ENCODE results near the gene KYNU.

- RAMPAGE, long total RNA: no peak
- RRBS: no CpG with 5 or more reads among the region's 7 CpGs
Observed at GRCh38 chr2:136114249-136114898, 3.6 kb downstream of the CXCR4 start.

DNA sequence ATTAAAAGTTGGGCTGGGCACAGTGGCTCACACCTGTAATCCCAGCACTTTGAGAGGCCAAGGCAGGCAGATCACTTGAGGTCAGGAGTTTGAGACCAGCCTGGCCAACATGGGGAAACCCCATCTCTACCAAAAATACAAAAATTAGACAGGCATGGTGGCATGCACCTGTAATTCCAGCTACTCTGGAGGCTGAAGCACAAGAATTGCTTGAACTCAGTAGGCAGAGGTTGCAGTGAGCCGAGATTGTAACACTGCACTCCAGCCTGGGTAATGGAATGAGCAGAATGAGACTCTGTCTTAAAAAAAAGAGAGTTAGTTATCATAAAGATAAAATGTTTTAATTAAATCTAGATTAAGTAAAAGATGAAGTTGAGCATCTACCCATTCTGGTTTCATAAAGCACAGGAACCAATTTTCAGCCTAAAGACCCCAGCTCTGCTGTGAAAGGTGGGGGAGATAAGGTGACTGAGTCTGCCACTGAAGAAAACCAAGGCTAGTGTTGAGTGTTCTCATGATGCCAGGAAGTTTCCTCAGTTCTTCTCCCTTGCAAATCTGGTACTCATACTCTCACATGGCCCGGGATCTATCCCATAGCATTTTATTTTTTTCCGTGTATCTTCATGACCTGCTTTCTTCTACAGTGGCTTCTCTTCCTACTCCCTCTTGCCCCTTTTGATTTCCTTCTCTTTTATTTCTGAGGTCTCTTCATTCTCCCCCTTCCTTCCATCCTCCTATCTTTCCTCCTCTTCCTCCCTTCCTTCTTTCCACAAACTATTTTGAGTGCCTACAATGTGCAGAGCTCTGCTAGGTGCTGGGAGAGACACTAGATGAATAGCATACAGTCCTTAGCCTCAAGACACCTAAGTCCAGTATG lies 10.4 kb upstream of the CXCR4 start:
- RAMPAGE, long total RNA: no peak
- RRBS: no CpG with 5 or more reads among the region's 3 CpGs

DNA sequence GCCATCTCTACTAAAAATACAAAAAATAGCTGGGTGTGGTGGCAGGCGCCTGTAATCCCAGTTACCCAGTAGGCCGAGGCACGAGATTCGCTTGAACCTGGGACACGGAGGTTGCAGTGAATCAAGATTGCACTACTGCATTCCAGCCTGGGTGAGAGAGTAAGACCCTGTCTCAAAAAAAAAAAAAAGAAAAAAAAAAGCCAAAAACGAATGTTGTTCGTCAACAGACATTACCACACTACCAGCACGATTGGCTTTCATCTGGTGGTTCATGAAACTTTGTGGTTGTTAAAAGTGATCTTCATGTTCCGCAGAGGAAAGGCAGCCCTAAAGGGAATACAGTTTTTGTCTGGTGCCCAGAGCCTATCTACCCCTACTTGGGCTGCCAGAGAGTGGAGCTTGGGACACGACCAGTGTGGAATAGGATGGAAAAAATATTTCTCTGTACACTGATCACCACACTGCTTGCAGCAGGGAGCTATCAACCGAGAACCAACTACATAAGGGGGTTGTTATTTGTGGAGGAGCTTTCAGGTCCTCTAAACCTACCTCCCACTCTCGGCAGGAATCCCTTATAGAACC lies 13.6 kb upstream of the CXCR4 start:
- RAMPAGE, long total RNA: no peak
- RRBS: no CpG with 5 or more reads among the region's 12 CpGs

- RAMPAGE, long total RNA: no peak
- RRBS: no CpG with 5 or more reads among the region's 3 CpGs
Observed at GRCh38 chr2:136136715-136137372, 18.9 kb upstream of the CXCR4 start.

DNA sequence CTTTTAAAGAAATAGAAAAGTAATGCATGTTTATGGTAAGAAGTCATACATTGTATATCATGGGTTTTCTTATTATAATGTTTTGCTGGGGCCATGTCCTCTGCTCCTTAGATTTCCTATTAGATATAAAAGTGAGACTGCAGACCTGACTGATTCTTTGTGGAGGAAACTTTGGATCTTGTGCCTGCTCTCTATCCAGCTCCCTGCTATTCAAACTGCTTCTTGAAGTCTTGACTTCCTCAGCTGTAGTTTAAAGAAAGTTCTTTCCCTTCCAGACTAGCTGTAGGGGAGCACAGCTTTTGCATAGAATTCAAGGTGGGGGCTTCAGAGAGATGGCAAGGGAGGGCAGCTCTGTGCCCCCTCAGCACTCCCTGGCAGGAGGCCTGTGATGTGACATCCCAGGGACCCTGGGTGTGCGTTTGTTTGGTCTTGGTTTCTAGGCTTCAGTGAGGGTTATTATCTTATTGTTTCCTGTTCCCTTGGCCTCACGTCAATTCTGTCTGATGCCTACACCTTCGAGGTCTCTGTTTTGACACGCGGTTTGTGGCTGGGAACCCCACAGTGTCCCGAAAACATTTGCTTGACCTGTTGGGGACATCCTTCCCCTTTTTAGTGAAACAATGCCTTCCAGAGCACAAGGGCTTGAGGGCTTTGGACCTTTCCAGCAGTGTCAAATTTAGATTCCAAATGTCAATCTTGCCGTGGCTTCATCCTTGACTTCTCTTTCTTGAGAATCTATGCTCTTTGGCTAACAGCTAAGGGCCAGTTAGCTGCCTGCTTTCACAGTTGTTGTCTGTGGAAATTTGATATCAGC lies 107.9 kb upstream of the CXCR4 start:
- RAMPAGE, long total RNA: no peak
- RRBS: no CpG with 5 or more reads among the region's 7 CpGs

DNA sequence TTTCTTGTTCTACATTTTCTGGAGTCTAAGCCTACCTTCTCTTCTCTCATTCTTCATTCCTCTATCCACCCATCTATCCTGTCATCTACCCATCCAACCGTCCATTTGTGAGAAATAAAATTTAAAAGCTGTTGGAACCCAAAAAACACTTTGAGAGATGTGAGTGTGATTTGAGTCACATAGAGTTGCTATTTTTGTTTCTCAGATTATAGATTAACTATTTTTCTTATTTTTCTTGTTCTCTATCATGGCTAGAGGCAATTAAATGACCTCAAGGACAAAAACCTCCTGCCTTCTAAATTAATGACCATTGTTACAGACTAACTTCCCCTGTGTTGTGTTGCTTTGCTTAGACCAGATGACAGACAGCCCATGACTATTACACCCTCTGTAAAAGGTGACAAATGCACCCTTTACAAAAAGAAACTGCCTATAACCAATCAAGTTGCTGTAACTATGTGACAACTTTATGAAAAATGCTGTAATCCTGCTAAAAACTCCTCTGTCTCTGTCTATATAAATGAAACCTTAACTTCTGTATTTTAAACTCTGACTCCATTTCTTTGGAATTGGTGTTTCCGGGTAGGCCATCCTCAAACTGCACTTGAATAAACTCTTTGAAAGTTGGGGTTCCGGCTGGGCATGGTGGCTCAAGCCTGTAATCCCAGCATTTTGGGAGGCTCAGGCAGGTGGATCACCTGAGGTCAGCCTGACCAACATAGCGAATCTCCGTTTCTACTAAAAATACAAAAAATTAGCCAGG lies 208.0 kb upstream of the CXCR4 start:
- RAMPAGE, long total RNA: no peak
- RRBS: no CpG with 5 or more reads among the region's 5 CpGs

DNA sequence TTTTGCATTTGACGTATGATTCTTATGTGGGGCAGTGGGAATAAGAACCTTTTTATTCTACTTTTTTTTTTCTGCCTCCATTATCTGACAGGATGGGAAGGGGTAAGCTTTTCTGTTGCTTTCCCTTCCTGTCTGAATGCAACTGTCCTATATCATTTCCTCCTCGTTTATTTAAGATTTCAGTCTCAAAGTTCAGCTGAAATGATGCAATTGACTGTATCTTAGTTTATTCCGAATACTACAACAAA lies 24.1 kb upstream of the HNMT start:
- RAMPAGE, long total RNA: no peak
- RRBS: no CpG with 5 or more reads among the region's 3 CpGs

- RAMPAGE, long total RNA: no peak
- RRBS: no CpG with 5 or more reads among the region's 3 CpGs
Observed at GRCh38 chr2:138282111-138282527, 219.5 kb upstream of the SPOPL start.

- RAMPAGE, long total RNA: no peak
- RRBS: no CpG with 5 or more reads among the region's 2 CpGs
Observed at GRCh38 chr2:138584701-138585239, 83.2 kb downstream of the SPOPL start.

DNA sequence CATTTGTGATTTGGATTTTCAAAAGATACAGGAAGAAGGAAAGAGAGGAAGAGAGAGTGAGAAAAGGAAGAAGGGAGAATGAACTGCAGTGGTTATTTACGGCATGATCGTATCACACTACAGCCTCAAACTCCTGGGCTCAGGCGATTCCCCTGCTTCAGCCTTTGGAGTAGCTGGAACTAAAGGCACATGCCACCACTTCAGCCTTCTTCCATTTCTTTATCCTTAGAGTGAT lies 53.2 kb upstream of the NXPH2 start:
- RAMPAGE, long total RNA: no peak
- RRBS: no CpG with 5 or more reads among the region's 3 CpGs

DNA sequence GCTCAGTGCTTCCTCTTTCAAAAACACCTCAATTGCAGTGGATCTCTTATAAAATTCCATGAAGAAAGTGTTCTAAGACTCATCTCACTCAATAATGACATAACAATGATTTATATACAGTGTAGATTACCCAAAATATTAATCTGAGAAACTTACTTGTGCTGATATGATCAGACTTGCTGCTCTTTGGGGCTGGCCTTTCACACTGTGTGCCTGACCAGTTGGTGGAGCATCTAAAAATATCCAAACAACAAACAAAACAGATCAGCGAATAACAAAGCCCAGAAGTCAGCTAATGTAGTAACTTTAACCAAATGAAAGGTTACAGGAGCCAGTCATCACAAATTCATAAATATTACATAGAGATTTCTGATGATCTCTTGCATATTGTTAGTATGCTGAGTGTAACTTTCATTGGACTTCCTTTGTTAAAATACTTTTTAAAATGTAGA lies 1466.8 kb upstream of the NXPH2 start:
- RAMPAGE, long total RNA: no peak
- RRBS: no CpG with 5 or more reads among the region's 1 CpG

GRCh38 chr2:142695264-142695753 lies 182.2 kb upstream of the KYNU start:
- RAMPAGE, long total RNA: no peak
- RRBS: no CpG with 5 or more reads among the region's 6 CpGs

DNA sequence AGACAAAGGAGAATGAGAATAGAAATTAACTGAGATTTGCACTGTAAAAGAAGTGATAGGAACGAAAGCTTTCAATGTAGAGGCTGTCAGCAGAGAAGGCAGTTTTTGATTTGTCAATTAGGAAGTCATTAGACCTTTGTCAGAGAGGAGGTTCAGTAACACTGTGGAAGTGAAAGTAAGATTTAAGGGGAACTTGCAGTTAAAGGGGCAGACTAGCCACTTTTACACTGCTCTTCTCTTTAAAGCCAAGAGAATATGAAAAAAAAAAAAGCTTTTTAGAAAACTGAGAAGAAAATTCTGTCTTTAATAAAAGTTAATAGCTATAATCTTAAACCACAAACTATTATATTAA lies 11.5 kb upstream of the KYNU start:
- RAMPAGE, long total RNA: no peak
- RRBS: no CpG with 5 or more reads among the region's 1 CpG

DNA sequence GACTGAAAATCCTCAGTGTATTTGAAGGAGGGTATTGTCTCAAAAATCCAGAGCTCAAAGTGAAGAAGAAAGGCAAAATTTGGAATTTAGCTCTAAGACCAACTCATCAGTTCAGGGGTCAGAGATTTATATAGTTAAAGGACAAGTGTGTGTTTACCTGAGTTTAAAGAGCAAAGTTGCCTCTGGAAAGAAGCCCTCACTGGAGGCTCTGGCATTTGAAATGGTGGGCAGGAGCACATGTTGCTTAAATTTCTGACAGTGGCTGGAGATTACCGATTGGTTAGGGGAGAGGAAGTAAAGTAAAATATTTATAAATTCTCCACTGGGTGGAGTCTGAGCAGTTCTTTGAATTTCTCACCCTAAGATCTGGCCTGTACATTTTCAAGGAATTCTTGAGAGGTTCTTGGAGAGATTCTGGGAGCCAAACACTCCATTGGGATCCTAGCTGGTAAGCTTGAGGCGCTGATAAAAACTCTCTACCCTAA lies at the start of gene KYNU:
Gene KYNU, plus strand, starts transcription at position 376 of the 485 bp plus-strand sequence.
- RAMPAGE, long total RNA: no peak
- RRBS: no CpG with 5 or more reads among the region's 2 CpGs

DNA sequence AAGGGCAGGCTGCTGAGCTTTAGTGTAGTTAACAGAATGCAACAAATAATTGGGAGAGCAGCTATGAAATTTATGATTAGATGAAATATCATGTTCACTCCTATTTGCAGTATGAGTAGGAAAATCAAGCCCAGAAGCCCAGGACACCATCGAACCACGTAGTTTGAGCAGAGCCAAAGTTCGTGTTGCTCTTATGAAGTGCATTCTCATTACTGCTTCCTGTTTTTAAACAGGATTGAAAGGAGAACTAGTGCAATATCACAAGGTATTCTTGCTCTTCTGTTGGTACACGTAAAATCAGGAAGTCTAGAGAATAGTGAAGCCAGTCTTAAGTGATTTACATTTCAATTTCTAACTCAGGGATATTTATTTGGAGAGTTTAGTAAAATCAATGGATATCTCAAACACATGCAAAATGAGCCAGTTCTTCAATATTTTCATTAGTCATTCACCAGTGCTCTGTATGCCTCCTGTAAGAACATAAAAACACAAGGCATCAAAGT lies 21.1 kb downstream of the ARHGAP15 start:
- RAMPAGE, long total RNA: no peak
- RRBS: no CpG with 5 or more reads among the region's 4 CpGs

DNA sequence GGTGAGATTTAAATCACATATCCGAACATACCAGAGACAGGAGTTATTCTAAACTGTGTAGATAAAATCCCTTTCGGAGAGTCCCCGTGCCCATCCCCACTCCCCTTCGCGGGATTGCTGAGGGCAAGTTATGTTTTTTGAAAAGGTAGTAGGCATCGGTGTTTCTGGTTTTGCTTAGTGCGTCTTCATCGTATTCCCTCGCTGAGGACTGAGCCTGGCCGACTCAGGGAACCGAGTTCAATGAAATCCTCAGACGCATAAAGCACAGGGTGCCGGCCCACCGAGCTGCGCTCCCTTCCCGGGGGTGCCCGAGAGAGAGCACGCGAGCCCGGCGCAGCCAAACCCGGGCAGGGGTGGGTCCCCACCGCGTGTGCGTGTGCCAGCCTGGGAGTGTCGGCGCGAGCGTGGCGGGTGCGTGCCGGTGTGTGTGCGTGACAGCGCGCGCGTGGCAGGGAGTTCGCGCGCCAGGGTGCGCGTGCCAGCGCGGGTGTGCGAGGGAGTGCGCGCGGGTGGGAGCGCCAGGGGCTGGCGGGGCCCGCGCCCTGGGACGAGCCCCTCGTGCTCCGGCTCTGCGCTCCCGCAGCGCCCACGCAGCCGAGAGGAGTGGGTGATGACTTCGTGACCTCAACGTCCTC lies 395.6 kb downstream of the GTDC1 start:
- RAMPAGE, long total RNA: no peak
- RRBS: 2% methylated on average over 11 of the region's 62 CpGs

GRCh38 chr2:144455804-144456490 lies 64.0 kb downstream of the ZEB2 start:
- RAMPAGE, long total RNA: no peak
- RRBS: no CpG with 5 or more reads among the region's 3 CpGs

DNA sequence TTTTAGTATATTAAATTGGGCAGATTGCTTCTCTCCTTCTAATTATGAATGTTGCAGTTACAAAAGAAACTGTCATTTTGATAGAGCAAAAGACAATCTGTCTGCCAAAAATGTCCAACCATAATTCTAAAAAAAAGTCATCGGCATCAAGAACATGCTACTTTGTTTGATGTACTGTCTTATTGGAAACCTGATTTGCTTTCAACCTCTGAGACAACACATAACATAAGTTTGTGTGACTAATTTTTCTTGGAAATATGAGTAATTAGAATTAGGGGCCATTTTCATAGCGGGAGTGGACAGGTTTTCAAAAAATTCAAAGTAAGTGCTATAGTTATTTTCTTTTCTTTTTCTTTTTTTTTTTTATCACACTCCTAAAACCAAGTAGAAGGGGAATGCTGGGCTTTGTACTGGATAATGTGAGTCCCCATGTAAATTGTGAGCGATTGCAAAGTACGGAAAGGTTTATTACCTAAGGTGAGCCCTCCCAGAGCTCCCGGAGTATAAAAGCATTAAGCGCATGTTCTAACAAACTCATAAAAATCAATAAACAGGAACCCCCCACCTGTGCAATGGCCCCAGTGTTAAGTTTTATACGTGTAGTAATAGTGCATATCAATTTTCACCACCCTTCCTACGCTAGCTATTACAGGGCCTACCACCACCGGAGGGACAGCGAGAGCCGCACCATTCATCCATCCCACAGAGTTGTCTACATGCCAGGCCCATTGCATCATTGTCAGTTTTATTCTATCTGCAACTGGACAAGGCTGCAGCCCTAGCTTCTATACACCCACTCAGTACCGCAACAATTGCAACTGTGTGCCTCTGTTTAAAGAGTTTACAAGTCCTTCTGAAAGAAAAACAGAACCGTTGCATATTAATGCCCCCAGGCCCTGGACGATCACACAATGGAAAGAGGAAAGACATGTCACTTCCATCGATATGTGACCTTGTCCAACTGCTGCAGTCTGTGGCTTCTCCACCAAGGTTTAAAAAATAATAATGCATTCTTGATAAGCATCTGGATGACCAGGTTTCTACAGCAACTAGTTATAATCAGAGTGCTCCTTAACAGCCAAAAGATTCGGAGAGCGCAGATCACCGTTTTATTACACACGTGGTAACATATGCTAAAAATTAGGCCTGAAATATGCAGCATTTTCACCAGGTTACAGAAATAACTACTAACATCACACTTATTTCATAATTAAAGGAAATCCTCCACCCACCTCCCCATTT lies 58.8 kb downstream of the ZEB2 start:
- RAMPAGE, long total RNA: no peak
- RRBS: no CpG with 5 or more reads among the region's 19 CpGs

- RAMPAGE, long total RNA: no peak
- RRBS: no CpG with 5 or more reads among the region's 9 CpGs
Observed at GRCh38 chr2:144498104-144498726, 21.7 kb downstream of the ZEB2 start.

DNA sequence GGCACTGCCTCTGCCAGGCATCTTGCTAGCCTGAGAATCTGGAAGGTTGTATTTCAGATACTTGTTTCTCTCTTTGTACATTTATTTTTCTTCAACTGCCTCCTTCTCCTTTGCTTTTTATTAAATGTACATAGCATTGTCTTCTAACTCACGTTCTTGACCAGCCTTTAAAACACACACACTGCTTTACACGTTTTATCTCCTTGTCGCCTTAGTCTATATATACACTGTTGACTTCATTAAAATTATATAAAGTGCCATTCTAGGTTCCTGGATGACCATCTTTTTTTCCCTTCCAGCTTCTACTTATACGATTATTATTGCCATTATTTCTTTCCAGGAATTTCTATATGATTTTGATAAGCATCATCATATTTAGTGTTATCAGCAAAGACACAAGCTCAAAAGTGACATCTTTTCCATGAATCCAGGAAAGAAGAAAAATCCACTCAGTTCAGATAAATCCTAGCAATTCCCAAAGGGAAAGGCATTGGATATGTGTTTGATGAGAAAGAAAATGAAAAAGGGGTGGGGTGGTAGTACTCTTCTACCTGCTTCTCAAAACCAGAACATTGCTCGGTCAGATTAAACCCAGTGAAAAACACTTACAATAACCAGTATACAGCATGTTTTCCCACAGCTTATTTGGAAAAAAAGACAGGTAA lies 5.7 kb downstream of the ZEB2 start:
- RAMPAGE, long total RNA: no peak
- RRBS: no CpG with 5 or more reads among the region's 5 CpGs